ENCODE data around the genes MC4R and TNFRSF11A.

- PRO-cap, 2 experiments: peak in 1 of 2 experiments; most common plus-strand start chr18:58996254 (in 1); most common minus-strand start chr18:58996126 (in 1)
- RAMPAGE, long total RNA, 5 experiments: no peak in any of the 5 experiments
Measured at GRCh38 chr18:58995856-58996491, 131.3 kb downstream of the ZNF532 start.

DNA sequence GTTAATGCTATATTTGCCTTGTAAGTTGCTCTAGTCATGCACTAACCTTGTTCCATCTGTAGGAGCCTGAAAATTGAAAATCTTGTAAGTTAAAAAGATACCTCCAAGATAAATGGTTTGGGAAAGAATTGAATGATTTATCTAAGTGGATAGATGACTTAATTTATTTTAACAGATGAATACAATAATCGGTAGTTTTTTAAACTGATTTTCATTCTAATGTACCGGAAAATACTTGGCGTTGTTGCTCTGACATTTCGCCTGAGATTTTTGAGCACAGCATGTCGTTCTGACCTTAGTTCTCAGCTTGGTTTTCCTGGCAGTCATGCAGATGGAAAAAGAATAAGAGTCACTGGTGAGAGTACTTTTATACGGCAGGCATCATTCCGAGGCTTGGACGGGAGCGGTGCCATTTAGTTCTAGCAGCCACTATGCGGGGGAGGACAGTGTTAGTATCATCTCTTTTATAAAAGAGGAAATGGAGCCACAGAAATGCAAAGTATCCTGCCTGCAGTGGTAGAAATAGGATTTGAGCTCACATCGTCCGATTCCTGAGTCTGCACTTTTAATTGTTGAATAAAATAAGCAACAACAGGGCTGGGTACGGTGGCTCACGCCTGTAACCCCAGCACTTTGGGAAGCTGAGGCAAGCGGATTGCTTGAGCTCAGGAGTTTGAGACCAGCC, 134.1 kb downstream of the ZNF532 start:
- PRO-cap, 2 experiments: peak in 1 of 2 experiments; most common plus-strand start position 416 of the sequence (in 1)
- RAMPAGE, long total RNA, 5 experiments: no peak in any of the 5 experiments

- PRO-cap, 2 experiments: no peak in any of the 2 experiments
- RAMPAGE, long total RNA, 5 experiments: no peak in any of the 5 experiments
Measured at GRCh38 chr18:59063195-59063859, 76.4 kb upstream of the SEC11C start.

DNA sequence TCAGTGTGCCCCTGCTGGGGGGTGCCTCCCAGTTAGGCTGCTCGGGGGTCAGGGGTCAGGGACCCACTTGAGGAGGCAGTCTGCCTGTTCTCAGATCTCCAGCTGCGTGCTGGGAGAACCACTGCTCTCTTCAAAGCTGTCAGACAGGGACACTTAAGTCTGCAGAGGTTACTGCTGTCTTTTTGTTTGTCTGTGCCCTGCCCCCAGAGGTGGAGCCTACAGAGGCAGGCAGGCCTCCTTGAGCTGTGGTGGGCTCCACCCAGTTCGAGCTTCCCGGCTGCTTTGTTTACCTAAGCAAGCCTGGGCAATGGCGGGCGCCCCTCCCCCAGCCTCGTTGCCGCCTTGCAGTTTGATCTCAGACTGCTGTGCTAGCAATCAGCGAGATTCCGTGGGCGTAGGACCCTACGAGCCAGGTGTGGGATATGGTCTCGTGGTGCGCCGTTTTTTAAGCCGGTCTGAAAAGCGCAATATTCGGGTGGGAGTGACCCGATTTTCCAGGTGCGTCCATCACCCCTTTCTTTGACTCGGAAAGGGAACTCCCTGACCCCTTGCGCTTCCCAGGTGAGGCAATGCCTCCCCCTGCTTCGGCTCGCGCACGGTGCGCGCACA, 50.3 kb upstream of the LMAN1 start:
- PRO-cap, 2 experiments: no peak in any of the 2 experiments
- RAMPAGE, long total RNA, 5 experiments: no peak in any of the 5 experiments

GRCh38 chr18:59514236-59514914, 155.3 kb upstream of the LMAN1 start:
- PRO-cap, 2 experiments: peak in 2 of 2 experiments; most common plus-strand start chr18:59514473 (in 2); most common minus-strand start chr18:59514378 (in 1)
- RAMPAGE, long total RNA, 5 experiments: no peak in any of the 5 experiments

DNA sequence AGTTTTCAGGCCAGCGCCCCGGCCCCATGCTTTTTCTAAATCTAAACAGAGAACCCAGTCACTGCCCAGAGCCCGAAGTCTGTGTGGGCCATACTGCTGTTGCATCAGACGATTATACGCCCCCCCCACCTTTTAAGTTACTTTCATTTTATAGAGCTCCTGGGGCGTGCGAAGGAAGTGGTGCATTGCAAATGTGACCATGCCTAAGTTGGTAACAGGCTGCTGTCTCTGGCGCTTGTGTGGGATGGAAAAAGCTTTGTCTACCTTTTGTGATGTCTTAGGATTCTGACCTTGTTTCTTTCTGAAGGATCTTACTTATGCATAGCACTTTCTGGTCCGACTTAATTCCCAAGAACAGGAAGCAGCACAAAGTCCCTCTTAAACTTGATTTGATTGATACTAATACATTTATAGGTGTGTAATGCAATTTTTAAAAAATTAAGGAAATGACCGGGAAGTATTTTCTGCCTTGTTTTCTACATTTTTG, 1.1 kb downstream of the PMAIP1 start:
- PRO-cap, 2 experiments: no peak in any of the 2 experiments
- RAMPAGE, long total RNA, 5 experiments: no peak in any of the 5 experiments

- PRO-cap, 2 experiments: peak in 1 of 2 experiments; most common plus-strand start chr18:60372946 (in 1); most common minus-strand start chr18:60372775 (in 1)
- RAMPAGE, long total RNA, 5 experiments: no peak in any of the 5 experiments
Measured at GRCh38 chr18:60372659-60373106, at the start of gene MC4R. Gene MC4R (minus strand): TSS chr18:60372775.

DNA sequence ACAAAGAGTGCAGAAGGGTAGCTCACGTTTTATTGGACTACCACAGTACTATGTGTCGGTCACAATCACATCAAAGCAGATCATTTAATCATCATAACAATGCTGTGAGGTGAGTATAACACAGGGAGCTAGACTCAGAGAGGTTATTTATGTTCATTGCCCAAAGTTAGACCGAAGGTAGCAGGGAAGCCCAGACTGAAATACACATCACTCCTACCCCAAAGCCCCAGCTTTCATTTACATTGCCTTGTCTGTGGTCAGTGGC, 160.7 kb downstream of the CDH20 start:
- PRO-cap, 2 experiments: no peak in any of the 2 experiments
- RAMPAGE, long total RNA, 5 experiments: no peak in any of the 5 experiments

DNA sequence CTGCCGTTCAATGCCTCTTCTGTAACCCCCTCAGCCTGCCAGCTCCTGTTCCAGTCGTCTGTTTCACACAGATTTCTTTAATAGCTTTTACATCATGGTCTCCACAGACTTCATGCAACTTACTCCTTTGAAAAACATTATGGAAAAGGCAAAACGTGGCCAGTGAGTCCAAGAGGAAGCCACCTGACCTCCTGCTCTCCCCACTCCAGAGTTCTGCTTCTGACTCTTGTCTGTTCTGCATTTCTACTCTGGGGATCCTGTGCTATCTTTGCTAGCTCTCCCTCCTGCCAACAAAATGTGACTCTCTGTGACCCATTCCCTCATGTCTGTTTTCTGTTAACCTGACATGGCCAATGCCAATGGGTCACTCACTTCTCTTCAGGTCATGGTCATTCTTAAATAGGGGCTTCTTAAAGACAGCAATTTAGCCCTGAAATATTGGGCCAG, 210.2 kb downstream of the CDH20 start:
- PRO-cap, 2 experiments: no peak in any of the 2 experiments
- RAMPAGE, long total RNA, 5 experiments: no peak in any of the 5 experiments

- PRO-cap, 2 experiments: no peak in any of the 2 experiments
- RAMPAGE, long total RNA, 5 experiments: no peak in any of the 5 experiments
Measured at GRCh38 chr18:61652153-61652500, 240.7 kb downstream of the RNF152 start.

DNA sequence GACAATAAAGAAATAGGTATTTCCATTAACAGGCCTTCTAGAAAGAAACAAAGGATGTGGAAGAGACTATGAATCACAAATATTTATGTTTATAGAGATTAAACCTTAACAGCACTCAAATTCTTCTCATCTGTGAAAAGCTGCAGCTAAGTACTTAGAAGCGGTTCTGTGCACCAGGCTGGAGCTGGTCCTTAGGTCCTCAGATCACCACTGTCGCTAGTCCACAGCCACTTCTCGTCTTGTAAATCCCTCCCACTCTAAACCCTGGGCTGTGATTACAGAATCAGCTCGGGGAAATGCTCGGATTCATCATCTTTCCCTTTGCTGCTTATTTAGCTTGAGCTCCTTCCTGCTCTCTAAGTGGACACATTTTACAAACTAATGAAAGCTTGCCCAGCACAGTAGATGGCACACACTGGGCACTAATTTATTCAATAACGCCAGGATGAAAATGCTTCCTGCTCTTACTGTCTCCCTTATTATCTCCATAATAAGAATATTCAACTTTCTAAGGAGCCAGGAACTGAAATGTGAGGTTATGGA, 61.7 kb downstream of the RNF152 start:
- PRO-cap, 2 experiments: peak in 1 of 2 experiments; most common plus-strand start position 303 of the sequence (in 1); most common minus-strand start position 212 of the sequence (in 1)
- RAMPAGE, long total RNA, 5 experiments: no peak in any of the 5 experiments

DNA sequence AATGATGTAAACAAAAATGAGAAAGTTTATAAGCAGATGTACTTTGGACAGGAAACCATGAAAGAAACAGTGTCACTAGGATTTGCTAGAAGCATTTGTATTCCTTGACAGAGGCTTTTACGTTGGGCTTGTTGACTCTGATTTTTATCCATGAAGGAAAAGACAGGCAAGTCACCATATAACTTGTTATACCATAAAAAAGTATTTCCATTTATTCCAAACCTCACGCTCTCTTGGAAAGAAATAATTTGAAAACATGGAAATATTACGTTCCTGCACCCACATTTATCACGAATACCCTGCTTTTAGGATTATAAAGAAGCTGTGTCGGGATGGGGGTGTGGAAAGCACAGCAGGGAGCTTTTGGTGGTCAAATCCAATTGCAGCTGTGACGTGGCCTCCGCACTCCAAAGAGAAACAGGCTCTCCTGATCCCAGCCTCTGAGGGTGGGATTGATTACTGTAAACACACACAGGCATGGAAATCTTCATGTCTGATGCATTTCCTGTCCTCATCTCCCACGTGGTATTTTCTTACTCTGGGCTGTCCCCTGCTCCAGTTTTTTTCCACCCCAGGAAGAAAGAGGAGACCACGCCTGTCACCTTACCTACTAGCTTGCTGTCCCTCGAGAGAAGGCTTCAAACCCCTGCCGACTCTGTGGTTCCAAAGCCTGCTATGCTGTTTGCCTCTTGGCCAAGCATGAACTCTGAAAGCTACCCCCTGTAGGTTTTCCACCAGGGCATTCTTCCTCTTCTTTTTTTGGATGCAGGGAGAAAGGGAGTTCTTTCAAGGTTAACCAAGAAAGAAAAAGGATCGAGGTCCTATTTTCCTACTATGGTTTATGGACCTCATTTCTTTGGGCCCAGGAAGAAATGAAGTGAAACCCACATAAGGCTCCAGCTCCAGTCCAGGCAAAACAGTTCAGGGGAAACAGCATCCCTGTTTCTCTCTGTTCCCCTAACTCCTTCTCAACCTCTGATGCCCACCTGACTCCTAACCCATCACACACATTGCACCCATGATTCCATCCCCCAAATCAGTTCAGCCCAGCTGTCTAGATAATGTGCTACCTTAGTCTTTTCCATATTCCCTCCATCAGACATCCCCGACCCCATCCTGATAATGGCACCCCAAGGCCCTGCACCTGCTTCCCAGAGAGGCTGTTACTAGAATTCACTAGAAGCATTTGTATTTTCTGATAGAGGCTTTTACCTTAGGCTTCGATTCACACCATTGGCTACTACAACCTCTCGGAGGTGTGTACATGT, 22.5 kb downstream of the RNF152 start:
- PRO-cap, 2 experiments: peak in 1 of 2 experiments; most common plus-strand start position 558 of the sequence (in 1); most common minus-strand start position 390 of the sequence (in 1)
- RAMPAGE, long total RNA, 5 experiments: no peak in any of the 5 experiments

DNA sequence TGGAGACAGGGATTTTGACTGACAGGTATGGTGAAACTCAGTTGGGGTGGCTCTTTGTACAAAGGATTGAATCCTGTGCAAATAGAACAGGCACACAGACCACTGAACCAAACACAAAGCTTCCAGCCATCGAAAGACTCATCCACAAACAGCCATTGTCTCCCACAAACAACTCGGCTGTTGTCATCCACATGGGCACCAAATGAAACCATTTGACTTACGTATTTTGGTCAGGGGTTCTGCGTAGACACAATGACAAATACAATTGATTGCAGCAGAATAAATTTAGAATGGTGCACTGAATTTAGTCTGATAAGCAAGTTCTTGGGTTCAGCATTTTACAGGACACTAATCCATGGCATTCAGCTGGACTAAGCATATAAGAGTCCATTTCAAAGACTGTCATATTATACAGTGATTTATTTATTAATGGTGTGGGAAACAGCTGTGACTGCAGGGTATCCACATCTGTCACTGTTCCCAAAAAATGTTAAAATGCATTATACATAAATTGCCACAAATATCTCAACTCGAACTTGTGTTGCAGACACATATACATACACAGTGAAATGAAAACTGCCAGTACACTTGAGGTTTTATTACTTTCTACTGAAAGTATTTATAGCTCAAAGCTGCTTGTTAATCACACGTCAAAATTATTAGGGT, 15.7 kb downstream of the RNF152 start:
- PRO-cap, 2 experiments: no peak in any of the 2 experiments
- RAMPAGE, long total RNA, 5 experiments: no peak in any of the 5 experiments

GRCh38 chr18:62324540-62325721, at the start of gene TNFRSF11A:
Gene TNFRSF11A (plus strand): TSS chr18:62325310.
- PRO-cap, 2 experiments: peak in 2 of 2 experiments; most common plus-strand start chr18:62325310 (in 2); most common minus-strand start chr18:62325190 (in 1)
- RAMPAGE, long total RNA, 5 experiments: no peak in any of the 5 experiments

DNA sequence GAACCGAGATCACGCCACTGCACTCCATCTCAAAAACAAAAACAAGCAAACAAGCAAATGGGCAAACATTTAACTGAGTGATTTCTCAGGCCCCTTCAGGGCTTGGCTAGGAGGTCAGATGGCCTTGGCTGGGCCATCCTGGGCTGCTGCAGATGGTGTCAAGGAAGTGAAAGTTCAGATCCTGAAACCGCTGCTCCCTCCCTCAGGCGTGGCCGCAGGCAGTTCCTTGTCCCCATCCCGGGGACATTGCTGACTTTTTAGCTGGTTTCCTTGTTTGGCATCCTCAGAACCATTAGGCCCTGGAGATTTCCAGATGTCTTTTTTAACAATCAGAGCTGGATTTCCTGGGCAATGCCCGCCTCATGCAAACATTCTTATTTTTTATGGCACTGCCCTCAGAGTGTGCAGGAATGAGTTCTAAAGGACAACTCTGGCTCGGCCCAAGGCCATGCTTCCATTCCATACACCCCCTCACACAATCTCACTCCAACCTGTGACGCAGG, 86.2 kb upstream of the ZCCHC2 start:
- PRO-cap, 2 experiments: no peak in any of the 2 experiments
- RAMPAGE, long total RNA, 5 experiments: no peak in any of the 5 experiments

GRCh38 chr18:62498905-62499188, 24.0 kb upstream of the ZCCHC2 start:
- PRO-cap, 2 experiments: no peak in any of the 2 experiments
- RAMPAGE, long total RNA, 5 experiments: no peak in any of the 5 experiments

DNA sequence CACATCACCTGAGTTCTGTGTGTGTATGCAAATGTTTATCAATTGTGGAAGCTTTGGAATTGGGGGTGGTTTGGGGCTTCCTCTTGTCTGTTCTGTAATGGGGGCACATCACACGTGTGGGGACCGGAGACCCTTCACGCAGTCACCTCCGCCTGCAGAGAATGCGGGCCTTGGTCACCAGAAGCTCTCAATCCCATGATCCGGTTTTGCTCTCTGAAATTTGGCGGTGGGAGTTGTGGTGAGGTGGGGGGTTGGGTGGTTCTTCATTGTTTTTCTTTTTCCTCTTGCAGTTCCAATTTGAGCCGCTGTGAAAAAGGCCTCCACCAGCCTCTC, 61.3 kb downstream of the ZCCHC2 start:
- PRO-cap, 2 experiments: no peak in any of the 2 experiments
- RAMPAGE, long total RNA, 5 experiments: no peak in any of the 5 experiments

GRCh38 chr18:62714625-62715432, 512 bp upstream of the PHLPP1 start:
- PRO-cap, 2 experiments: peak in 2 of 2 experiments; most common plus-strand start chr18:62715364 (in 1); most common minus-strand start chr18:62715146 (in 2)
- RAMPAGE, long total RNA, 5 experiments: no peak in any of the 5 experiments

DNA sequence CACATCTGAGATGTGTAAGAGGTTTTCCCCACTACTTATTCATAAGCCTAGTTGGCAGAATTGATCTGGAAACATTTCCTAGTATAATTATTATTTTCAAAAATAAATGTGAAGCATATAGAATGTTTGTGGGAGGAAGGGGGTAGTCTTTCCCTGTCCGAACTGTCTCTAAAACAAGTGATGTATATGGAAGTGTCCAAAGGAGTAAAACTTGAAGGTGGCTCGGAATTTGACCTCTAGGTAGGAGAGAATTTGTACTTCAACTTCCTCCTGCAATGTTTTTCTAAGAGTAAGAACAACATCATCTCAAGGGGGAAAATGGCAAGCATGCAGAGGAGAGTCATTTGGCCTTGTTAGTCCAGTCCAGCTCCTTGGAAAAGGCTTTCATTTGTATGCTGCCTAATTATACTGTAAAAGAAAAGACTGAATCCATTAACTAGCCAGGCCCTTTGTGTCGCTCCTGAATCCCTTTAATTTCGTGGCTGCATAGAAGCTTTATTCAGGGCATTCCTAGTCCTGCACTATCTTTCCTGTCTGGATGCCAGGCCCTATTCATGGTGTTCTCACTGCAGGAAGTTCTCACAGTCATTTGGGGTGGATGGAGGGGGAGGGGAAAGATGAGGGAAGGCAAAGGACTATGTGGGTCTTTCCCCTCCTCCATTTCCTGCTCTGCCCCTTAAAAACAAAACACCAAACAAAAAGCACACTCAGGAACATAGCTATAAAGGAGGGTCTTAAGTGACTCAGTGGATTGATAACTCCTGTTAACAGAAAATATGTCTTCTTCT, 36.0 kb downstream of the PHLPP1 start:
- PRO-cap, 2 experiments: peak in 1 of 2 experiments; most common plus-strand start position 356 of the sequence (in 1)
- RAMPAGE, long total RNA, 5 experiments: no peak in any of the 5 experiments

DNA sequence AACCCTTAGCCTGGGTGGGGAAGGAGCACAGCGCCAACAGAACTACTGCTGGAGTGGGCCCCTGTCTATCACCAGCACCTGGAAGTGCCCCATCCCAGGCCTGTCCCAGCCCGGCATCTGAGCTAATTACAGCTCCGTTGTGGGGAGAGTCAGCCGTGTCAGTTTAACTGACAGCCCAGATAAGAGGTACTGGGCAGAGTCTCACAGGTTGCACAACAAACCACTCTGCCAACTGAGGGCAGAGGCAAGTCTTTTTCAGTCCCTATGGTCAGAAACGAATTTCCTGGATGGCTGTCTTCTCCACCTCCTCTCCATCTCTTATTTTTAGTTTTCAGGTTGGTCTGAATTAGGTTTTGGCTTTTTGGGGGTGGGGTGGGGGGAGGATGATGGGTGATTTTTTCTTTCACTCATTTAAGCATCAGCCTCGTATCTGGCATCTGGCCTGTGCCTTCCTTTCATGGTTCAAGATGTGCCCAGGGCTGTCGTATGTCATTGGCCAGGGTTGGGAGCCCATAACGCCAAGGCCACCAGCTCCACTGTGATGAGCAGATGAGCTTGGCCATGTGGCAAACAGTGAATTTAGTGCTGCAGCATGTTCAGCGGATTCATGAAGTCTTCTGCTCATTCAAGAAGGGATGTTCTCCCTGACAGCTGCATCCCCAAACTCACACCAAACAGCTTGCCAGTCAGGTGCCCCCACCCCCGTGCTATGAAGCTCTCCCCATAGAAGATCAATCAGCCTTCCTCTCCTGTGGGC, 219.3 kb downstream of the BCL2 start:
- PRO-cap, 2 experiments: no peak in any of the 2 experiments
- RAMPAGE, long total RNA, 5 experiments: no peak in any of the 5 experiments